Daoy (cell line): ENCODE measurements around the genes TSC22D3, PSMD10 and CAPN6.

- RAMPAGE, long total RNA, result no peak
Measured at GRCh38 chrX:107484018-107484778, 34.7 kb downstream of the FRMPD3 start.

- RAMPAGE, long total RNA, result no peak
Measured at GRCh38 chrX:107726745-107727314, 48.8 kb downstream of the TSC22D3 start.

DNA sequence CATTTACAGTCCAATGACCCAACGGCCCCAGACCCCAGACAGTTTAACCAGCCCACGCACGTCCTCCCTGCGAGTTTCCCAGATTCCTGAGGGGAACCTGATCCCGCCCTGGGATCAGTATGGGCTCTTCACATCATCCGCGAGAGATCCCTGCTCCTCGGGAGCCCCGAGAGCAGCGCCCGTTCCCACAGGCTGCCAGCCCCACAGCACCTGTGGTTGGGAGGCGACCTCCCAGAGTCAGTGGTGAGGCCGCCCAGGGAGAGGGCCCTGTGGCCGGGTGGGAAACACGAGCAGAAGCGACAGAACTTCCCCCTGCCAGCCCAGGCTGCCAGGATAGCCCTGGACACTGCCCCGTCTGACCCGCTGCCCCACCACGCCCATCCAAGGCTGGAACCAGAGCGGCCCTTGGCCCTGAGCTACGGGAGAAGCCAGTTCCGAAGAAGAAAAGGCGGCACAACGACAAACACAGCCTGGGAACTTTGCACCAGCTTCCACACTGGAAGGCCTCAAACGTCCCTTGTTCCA is 32.8 kb downstream of the TSC22D3 start:
- RAMPAGE, long total RNA, result no peak

GRCh38 chrX:107744112-107744609 is 31.4 kb downstream of the TSC22D3 start:
- RAMPAGE, long total RNA, result no peak

DNA sequence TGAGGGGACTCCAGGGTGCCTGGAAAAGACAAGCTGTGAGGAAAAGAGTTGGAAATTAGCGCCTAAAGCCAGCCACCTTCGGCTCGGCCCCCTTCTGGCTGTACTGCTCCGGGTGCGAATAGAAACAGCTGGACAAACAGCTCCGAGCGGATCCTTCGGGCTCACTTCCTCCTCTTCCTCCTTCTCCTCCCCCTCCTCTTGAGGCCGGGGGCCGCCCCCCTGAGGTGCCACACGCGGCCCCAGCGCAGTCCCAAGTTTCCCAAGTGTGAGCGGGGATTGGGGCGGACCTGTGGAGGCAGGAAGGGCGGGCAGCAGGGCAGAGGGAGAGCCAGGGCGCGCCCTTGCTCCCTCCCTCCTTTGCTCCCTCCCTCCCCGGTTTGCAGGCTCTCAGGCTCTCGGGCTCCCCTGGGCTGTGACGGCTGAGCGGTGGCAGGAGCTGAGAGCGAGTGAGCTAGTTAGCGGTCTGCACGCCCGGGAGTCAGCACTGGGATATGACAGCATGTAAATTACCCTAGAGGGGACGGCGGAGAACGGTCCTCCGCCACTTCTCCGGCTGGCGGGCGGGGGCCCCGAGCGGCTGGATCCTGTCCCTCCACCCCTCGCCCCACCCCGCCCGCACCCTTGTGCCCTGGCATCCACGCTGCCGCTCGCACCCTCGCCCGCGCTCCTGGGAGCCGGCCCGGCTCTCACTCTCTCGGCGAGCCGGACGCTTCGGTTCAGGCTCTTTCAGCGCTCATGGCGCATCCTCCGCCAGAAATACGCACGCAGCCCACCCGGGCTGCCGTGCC is at the start of gene TSC22D3:
Gene TSC22D3 (minus strand): TSS at position 295 of the 788 bp plus-strand sequence.
- RAMPAGE, long total RNA, result no peak

DNA sequence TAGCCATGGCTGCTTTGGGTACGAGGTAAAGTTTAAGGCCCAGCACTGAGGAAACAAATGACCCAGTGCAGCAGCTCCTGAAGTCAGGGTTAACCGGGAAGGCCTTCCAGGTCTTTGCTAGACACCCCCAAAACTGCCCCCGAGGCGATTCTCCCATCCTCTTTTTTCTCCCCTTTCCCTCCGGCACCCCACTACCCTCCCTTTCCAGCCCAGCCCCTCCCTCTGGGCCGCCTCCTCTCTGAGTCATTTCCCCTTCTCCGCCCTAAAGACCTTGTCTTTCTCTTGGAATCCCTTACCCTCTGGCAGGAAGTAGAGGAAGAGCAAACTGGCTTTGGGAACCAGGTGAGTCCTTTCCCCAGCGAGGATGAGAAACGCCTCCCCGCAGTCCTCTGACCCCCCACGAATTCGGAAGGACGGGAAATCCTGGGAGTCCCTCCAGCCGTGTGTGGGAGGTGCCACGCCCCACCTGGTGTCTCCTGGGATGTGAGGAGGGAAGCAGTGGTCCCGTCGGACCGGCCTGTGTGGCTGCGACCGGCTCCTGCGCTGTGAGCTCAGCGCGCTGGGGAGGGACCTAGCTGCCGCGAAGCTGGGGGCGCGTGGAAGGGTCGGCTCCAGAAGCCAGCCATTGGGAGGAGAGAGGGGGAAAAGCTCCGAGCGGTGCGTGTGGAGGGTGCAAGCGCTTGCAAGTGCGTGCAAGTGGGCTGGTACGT is 46.5 kb downstream of the TEX13B start:
- RAMPAGE, long total RNA, result no peak

DNA sequence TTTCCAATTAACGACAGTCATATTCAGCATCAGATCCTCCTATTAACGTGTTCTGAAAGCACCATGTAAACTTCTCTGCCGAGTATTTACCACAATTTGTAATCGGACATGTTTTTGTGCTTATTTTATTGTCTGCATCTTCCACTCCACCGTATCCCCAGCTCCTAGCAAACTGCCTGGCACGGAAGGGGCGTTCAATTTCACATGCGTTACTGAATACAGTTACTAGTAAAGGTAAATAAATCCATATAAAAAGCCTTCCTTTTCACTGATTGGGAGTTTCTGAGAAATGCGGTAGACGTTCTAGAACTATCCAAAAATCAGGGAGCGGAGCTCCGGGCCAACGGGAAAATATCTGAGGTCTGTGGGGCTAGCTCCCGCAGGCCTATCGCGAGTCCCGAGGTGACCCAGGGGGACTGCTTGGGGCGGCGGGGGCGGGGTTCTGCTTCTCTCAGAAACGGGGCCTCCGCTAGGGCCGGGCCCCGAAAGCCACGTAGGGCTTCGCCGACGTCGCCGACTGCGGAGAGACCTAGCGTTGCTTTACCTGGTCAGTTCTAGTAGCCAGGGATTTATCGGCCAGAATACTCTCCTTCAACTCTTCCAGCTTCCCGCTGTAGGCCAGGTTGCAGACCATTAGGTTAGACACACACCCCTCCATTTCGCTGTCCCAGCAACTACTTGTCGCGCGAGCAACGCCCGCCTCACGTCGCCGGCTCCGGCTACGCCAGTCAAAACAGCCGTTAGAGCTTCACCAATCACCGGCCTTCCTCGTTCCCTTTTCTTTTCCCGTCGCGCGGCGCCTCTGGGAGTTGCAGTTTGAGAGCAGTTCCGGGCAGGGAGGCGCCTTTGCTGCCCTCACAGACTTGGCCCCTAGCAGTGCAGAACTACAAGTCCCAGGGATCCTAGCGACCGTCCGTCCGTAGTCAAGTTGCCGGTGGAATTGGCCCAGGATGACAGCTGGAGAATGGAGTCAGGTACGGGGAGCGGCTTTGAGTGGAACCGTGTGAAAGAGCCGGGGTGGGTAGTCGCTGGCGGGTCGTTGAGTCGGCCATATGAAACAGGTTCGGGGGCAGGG is at the start of gene PSMD10:
Gene PSMD10 (minus strand): TSS at position 680 of the 1,075 bp plus-strand sequence.
- RAMPAGE, long total RNA, result start-site peak on the minus strand centred at position 671 of the sequence, 30 bp wide, 233 and 27 reads in 2 replicates

DNA sequence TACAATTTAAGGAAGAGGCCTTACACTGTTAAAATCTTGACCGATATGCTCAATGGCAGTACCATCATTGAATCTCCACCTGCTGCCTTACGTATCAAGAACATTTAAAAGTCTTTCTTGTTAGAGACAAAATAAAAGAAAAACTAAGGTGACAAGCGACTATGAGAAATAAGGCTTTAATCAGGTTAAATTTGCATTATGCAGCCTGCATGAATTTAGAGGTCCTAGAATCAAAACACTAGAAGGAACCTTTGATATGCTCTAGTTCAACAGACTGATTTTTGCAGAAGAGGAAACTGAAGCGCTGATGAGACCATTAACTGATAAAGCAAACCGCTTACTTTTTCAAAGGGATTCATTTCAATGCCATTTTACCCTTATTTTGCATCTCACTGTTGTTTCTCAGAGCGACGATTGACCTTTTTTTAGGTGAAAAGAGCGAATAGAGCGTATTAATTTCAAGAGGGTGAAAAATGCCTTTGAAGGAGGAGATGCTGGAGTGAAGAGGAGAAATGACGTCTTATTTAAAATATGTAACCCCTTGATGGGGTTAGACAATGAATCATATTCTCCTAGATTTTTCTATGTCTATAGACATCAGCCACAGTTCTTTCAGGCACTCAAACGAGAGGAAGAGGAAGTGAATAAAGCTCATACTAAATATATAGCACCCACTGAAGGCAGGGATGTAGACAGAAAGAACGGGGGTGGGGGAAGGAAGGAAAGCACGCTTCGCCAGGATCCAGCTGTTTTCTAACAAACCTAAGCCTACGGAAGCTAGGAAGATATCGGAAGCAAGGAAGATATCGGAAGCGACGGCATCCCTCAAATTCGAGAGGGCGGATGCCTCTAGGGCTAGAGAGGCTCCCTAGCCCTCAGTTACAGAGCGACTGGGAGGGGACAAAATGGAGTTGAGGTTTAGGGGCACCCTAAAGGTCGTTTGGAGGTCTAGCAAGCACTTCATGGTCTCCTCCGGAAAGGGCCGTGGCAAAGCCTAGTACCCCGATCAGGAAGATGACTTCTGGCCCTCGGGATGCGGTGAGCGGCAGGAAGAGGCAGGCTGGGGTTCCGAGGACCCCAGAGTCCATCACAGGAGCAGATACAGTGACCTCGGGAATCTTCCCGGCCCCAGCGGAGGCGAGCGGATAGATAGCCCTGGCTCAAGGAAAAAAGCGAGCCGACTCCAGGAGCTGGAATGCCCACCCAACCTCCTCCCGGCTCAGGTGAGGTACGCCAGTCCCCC is 813 bp downstream of the ACSL4 start:
- RAMPAGE, long total RNA, result no peak

DNA sequence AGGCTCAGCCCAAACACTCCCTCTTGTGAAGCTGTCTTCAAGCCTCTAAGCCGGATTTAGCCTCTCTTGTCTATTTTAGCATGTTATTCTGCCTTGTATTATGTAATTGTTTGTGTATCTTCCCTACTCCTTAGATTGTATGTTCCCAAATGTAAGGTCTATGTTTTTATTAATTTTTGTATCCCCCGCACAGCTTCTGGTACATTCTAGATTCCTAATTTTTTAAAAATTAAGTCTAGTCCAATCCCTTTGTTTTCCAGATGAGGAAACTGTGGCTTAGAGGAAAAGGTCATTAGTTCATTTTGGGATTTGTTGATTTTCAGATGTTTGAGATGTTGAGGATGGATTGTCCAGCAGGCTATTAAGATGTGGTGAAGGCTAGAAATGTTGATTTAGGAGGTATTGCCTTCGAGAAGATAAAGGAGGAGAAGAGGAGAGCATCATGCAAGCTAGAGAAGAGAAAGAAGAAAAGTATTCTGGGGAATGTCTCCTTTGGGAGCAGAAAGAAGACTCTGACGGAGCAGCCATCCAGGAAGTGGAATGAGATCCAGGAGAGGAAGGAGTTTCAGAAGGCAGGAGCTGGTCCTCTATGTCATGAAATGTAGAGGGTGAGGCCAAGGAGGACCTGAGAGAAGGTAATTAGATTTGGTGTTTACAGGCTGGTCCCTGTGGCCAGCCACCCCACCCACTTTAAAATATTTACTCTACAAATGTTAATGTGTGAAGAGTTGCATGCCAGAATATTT is 17.3 kb downstream of the TMEM164 start:
- RAMPAGE, long total RNA, result no peak

GRCh38 chrX:110156623-110157431 is 153.9 kb downstream of the TMEM164 start:
- RAMPAGE, long total RNA, result no peak

GRCh38 chrX:110158915-110159628 is 156.2 kb downstream of the TMEM164 start:
- RAMPAGE, long total RNA, result no peak

DNA sequence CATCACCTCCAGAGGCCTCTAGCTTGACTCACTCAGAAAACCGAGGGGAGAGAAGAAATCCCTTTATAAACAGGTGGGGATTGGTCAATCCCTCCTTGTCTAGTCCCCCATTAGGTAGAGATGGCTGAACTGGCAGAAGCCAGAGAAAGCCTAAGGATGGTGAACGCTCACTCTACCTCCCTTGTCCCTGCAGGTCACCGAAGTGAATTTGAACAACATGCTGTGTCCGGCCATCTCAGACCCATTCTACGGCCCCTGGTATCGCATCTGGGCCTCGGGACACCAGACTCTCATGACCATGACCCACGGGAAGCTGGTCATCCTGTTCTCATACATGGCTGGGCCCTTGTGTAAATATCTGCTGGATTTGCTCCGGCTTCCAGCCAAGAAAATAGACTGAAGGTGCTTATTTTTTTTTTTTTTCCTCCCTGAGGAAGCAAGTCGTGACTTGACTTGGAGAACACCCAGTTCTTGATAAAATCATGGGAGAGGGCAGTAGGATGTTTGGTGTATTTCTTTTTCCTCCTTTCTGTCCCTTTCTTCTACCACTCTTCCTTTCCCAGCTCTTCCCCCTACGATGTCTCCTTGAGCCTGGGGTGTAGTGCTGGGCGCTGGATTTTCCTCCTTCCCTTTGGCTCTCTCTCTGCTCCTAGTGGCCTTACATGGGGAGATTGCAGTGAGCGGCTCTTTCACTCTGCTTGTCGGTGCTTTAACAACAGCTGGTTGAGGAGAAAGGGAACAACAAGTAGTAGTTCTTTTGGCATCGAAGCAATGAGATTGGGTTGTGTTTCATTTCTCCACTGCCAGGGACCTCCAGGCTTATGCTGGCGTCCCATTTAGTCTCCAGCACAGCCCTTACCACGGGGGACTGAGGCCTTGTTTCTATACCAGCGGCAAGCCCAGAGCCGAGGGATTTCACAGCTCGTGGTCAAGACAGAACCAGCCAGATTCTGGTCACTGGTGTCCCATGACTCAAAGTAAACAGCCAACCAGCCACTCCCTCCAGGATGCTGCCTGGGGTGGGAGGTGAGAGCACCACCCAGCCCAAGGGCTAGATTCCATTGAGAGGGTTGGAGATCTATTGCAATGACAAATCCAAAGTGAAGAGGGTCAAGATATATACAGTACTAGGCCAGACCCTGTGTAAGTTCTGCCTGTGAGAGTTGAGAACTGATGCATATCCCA is 144.4 kb downstream of the AMMECR1 start:
- RAMPAGE, long total RNA, result no peak

DNA sequence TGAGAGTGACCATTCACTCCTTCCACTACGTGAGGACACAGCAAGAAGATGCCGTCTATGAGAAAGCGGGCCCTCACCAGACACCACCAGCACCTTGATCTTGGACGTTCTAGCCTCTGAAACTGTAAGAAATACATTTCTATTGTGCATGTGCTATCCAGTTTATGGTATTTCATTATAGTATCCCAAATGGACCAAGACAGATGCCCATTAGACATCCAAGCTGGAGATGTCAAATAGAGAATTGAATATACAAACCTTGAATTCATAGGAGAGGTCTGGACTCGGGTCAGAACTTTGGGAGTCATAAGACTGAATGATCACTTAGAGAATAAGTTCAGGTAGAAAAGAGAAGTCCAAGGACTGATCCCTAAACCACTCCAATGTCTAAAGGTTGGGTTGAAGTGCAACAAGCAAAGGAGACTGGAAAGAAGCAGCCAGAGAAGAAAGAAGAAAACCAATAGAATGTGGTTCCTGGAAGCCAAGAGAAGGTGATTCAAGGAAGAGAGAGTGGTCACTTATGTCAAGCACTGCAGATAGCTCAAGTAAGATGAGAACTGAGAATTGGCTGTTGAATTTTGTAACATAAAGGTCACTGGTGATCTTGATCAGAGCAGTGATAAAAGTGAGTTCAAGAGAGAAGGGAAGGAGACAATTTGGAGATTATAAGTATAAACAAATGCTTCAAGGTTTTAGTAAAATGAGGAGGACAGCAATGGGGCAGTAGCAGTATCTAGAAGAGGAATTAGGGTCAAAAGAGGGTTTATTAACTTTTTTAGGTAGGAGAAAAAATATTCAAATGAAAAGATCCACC is 97.9 kb upstream of the PAK3 start:
- RAMPAGE, long total RNA, result no peak

DNA sequence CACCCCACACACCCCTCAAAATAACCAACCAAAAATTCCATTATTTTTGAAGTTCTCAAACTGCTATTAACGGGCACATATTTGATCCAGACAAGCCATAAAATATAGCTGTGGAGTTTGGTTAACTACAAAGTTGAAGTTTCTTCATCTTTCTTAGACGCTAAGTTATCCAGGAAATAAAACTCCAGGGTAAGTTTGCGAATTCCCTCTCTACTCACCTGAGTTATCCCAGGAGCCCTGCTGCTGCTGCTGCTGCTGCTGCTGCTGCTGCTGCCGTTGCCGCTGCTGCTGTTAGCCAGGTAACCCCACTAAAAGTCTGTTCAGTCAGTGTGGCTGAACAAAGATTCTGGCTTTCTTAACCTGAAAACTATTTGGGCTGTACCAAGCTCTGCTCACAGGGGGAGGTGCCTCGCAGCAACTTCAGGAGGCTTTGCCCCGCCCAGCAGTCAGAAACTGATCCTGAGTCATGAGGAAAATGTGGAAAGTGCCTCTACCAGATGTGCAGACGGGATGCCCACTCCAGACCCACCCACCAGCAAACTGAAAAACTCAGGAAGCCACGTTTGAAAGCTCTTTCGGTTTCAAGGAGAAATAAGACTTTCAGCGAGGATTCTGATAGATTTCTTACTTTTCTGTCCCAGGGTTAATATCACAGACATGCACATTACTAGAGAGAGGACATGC is at the start of gene CAPN6:
Gene CAPN6 (minus strand): TSS at position 331 of the 684 bp plus-strand sequence.
- RAMPAGE, long total RNA, result no peak

DNA sequence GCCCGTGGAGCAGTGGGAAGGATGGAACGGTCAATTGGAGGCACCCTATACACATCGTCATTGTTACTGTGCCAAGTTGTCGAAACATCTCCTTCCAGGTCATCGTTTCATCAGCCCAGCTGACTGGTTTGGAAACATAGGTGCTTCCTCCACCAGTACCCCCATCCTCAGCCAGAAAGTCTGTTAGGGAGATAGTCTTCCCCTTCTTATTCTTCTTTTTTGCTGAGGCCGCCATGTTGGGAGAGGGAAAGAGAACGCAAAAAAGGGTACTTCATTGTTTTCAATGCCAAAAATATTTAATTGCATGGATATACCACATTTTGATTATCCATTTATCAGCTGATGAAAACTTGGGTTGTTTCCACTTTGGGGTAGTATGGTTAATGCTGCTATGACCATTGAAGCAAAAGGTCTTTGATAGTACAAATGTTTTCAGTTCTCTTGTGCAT is 59.7 kb upstream of the ALG13 start:
- RAMPAGE, long total RNA, result no peak

DNA sequence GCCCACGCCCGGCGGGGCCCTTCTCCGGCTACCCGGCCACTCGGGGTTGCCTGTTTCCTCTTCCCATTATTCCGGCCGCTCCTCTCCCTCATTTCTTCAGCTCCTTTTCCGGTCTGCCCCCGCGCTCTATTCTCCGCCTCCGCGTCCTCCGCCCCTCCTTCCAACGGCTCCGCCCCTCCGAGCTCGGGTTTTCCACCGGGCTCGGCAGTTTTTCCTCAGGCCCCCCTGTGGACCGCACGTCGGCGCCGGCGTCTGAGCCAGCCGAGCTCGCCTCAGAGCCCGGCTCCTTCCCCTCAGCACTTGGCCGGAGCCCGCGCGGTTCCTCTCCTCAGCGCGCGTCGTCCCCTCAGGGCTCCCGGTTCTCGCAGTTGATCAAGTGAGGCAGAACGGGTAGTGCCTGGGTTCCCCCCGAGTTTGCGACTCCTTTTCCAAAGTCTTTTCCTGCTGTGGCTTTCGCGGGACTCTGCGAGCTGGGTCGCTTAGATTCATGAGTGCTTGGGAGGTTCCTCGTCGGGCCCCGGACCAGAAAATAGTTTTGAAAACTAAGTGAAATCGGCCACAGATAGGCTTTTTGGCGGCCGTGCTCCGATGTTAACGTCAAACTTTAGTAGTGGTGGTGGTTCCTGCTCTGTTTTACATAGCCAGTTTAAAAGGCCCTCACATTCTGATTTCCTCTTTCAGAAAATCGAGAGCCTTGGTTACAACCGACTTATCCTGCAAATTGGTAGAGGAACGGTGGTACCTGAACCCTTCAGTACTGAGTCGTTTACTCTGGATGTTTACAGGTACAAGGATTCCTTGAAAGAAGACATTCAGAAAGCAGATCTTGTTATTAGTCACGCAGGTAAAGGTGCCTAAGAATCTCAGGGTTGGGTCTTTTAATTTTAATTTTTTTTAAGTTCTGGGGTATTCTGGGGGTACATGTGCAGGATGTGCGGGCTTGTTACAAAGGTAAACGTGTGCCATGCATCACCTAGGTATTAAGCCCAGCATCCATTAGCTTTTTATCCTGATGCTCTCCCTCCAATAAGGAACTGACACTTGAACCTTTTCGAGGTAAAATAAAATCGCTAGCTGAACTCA is 822 bp downstream of the ALG13 start:
- RAMPAGE, long total RNA, result no peak

DNA sequence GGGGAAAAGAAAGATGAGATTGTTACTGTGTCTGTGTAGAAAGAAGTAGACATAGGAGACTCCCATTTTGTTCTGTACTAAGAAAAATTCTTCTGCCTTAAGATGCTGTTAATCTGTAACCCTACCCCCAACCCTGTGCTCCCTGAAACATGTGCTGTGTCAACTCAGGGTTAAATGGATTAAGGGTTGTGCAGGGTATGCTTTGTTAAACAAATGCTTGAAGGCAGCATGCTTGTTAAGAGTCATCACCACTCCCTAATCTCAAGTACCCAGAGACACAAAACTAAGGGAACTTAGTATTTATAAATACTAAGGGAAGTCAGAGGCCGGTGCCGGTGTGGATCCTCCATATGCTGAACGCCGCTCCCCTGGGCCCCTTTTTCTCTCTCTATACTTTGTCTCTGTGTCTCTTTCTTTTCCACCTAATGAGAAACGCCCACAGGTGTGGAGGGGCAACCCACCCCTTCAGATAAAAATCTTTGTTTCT is 593.2 kb upstream of the HTR2C start:
- RAMPAGE, long total RNA, result no peak

DNA sequence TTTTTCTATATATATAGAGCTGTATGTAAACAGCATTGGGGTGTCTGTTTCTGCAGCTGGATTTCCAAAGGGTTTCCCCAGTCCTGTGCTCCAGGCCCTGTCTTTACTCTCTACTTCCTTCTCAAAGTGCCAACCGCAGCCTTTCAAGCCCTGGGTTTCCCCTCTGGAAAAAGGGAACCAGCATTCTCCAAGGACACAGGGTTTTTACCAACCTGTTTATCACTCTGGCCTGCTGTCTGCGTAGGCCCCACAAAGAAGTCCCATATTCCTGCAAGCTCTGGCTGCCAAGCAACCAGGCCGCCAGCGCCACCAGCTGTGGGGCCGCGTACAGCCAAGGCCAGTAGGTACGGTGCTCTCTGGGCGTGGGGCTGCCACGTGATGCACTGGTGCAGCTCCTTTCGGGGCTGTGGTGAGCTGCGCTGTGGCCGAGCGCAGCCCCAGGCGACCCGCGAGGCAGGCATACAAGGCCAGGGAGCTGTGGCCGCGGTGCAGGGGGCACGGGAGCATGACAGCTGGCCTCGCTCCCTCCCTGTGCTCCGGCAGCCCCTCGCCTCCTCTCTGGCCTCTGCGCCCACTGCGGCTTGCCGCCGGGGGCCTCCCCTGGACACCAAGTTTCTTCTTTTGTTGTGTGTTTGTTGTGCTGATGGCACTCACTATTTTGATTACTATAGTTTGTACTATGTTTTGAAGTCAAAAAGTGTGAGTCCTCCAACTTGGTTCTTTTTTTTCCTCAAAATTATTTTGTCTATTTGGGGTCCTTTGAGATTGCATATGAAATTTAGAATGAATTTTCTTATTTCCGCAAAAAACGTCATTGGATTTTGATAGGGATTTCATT is 22.2 kb downstream of the LUZP4 start:
- RAMPAGE, long total RNA, result no peak

- RAMPAGE, long total RNA, result no peak
Measured at GRCh38 chrX:115460507-115460944, 100.4 kb upstream of the PLS3 start.

GRCh38 chrX:115589410-115589829 is 28.4 kb downstream of the PLS3 start:
- RAMPAGE, long total RNA, result no peak